Vein endothelial cell (primary cell): ENCODE results near the genes BACH1, GRIK1, CLDN17, KRTAP23-1, KRTAP13-2 and KRTAP7-1.

GRCh38 chr21:26844019-26844647, 1.1 kb downstream of the ADAMTS1 start:
- CAGE, long polyA plus RNA = no peak

DNA sequence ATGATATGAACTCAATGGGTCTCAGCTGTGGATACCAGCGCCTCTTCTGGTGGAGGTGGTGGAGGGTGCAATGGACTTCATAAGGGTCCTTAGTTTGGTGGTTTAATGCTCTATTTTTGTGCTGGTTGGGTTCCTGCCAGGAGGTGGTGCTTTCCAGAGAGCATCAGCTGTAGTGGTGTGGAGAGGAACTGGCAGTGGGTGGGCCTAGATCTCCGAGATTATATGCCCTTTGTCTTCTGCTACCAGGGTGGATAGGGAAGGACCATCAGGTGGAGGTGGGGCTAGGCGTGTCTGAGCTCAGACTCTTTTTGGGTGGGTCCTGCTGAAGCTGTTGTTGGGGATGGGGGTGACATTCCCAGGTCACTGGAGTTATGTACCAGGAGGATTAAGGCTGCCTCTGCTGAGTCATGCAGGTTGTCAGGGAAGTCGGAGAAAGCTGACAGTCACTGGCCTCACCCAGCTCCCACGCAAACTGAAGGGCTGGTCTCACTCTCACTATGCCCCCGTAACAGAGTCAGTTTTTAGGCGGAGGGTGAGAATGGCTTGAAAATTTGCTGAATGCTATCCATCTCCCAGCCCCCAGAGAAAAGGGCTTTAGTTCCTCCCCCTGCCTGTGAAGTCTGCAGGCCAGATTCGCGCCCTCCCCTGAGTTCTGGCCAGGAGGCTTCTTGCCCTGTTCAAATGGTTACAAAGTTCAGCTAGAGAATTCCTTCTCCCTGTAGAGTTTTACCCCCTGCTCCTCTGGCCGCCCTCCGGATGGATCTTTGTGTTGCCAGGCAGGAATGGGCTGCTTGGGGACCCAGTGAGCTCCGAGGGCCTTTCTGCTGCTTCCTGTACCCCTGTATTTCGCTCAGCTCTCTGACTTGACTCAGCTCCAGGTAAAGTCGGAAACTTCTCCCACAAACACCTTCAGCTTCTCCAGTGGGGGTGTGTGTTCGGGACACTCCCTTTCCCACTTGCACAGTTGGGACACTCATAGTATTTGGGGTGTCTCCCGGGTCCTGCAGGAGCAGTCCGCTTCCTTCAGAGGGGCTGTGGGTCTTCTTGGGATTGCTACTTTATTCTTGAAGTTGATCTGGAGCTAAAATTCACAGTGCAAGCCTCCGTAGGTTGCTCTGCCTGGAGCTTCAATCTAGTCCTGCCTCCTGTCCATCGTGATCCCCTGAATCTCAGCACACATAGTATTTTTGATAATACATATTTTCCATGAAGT, 795.1 kb downstream of the N6AMT1 start:
- CAGE, long polyA plus RNA = no peak

- CAGE, long polyA plus RNA = no peak
These were observed 52.9 kb downstream of the N6AMT1 start for GRCh38 chr21:28832266-28832612.

DNA sequence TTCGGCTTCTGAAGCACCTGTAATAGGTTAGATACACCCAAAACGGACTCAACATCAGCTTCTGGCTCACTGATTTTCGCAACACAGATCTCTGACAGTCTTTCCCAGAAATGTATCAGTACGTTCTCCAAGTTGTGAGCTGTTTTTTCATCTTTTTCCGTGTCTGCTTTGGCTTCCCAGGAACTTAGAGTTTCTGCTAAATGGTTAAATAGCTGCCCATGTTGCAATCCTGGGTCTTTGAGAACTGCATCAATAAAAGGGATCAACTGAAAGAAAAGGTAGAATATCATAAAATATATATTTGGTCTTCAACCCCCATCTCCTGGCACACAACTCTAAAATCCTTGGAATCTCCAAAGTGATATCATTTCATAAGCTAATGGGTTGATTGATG, 25.8 kb downstream of the LTN1 start:
- CAGE, long polyA plus RNA = no peak

GRCh38 chr21:29025272-29025992, 964 bp downstream of the USP16 start:
- CAGE, long polyA plus RNA = no peak

GRCh38 chr21:29195747-29196733, 65.6 kb downstream of the MAP3K7CL start:
- CAGE, long polyA plus RNA = no peak

GRCh38 chr21:29298170-29298985, at the start of gene BACH1:
TSS of gene BACH1 (plus strand) at chr21:29298922.
- CAGE, long polyA plus RNA = no peak

- CAGE, long polyA plus RNA = no peak
These were observed 209 bp downstream of the BACH1 start for GRCh38 chr21:29298986-29299276.

DNA sequence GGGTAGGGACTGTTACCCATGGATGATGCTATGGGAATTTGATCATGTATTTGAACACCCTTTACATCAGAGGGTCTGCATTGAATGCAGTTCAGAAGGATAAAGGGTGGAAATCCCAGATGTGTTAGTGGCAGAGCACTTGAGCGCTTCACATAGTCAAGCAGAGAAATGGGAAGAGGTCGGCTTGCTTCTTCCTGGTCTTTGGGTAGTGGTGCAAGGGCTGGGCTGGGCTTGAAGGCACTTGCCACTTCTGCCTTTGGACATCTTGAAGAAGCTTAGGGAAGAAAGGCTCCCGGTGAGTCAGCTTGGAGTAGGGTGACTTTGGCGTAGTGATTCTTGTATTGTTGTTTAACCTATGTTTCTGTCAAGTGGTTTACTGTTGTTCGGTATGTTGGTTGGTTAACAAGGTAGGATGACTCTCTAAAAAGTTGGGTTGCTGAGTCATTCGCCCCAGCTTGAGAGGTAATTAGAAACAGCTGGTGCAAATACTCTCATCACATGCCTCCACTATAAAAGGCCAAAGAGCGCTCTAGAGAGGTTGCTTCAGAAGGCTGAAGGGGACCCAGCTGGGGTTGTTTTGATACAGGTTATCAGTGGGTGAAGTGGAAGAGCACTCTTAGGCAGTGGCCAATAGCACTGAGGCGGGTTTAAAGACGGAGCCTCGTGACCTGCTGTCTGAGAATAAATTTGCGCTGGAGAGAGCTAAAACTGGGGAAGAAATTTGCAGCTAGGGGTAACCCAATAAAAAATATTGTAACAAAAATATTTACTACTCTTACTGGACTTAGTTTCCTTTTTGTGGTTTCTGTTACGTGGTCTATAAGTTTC, 1.4 kb downstream of the BACH1 start:
- CAGE, long polyA plus RNA = no peak

- CAGE, long polyA plus RNA = no peak
These were observed 135.3 kb downstream of the BACH1 start for GRCh38 chr21:29434049-29434435.

- CAGE, long polyA plus RNA = no peak
These were observed 137.5 kb downstream of the BACH1 start for GRCh38 chr21:29436221-29436574.

DNA sequence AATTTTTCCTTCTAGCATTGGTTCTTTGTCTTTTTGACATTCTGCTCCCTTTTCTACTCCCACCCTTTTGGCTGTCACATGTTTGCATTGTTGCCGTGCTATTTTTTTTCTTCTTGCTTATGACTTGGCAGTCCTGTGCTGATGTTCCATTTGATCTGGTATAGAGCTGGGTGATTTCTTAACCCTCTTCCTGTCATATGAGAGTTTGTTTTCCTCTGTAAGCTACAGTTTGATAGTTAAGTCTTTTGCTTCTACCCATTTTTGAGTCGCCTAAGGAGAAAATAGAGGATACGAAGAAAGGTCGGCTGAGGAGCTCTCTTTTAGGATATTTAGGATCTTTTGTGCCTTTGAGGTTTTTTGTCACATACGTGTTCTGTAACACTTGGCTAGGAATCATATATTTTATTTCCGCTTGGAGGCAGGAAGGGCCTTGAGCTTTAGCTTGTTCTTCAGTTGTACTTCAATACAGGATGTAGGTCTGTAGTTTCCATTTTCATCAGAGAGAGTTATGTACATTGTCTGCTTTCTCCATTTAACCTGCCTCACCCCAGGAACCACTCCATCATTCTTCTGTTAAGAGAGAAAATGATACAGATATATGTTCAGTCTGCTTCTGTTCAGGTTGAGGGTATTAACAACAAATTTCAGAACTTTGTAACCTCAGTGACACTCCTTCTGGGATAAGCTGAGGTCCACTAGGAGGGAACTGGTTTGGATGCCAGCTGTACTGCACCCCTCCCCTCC, 150.7 kb downstream of the BACH1 start:
- CAGE, long polyA plus RNA = no peak

DNA sequence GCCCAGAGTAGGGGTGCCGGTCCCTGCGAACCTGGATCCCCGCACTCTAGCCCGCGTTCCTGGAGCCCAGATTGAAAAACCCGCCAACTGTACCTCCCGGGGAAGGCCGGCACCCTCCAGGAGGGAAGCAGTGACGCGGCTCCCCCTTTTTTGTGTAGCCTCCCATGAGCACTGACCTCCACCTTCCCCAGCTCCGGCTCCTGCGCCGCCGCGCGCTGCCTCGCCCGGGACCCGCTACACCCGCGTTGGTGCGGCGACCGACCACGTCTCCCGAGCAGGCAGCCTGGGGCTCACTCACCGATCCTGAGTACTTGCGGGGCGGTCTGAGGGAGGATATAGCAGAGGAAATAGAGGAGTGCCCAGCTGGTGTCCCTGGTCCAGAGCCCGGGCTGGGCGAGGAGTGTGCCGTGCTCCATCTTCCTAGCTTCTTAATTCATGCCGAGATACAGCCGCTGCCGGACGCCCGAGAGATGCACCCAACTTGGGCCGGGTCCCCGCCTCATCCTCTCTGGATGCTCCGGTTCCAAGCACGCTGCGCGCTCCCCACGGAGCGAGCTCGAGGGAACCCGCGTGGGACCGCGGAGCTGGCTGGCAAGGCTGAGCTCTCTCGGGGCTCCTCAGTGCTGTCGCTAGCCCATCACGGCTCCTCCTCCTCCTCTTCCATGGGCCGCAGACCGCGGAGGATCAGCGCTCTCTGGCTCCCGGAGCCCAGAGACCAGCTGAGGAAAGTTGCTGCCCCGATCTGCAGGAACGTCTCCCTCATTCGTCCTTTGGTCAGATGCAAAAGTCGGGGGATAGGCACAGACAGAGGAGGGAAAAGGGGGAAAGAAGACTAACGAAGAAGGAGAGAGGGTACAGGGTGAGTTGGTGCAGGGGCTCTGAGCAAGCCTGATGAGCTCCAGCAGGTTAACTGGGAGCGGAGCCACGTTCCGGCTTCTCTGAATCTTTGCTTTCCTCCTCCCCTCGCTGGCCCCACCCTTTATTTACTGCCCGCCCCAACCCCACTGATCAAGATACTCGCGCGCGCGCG, at the start of gene GRIK1:
Gene GRIK1 (minus strand): TSS at position 912 of the 1,030 bp plus-strand sequence.
- CAGE, long polyA plus RNA = no peak

- CAGE, long polyA plus RNA = no peak
These were observed at the start of gene CLDN17 for GRCh38 chr21:30166717-30166924. TSS of gene CLDN17 (minus strand) at chr21:30166805.

- CAGE, long polyA plus RNA = no peak
These were observed 232 bp downstream of the KRTAP23-1 start for GRCh38 chr21:30348175-30348572.

- CAGE, long polyA plus RNA = no peak
These were observed at the start of gene KRTAP23-1 for GRCh38 chr21:30348573-30348867. TSS of gene KRTAP23-1 (minus strand) at chr21:30348606.

- CAGE, long polyA plus RNA = no peak
These were observed at the start of gene KRTAP13-2 for GRCh38 chr21:30372027-30372326. TSS of gene KRTAP13-2 (minus strand) at chr21:30372271.

- CAGE, long polyA plus RNA = no peak
These were observed at the start of gene KRTAP7-1 for GRCh38 chr21:30829631-30829883. TSS of gene KRTAP7-1 (minus strand) at chr21:30829759.

- CAGE, long polyA plus RNA = no peak
These were observed 94.8 kb upstream of the KRTAP19-8 start for GRCh38 chr21:31132915-31133653.

GRCh38 chr21:31161096-31161806, 123.0 kb upstream of the KRTAP19-8 start:
- CAGE, long polyA plus RNA = no peak